ENCODE measurements around a stretch of chr3.

GRCh38 chr3:113873773-113874274 is 35.2 kb downstream of the GRAMD1C start:
- RRBS = no CpG with 5 or more reads among the region's 2 CpGs

GRCh38 chr3:113947311-113947595 is 560 bp upstream of the ZDHHC23 start:
- RRBS = 4% methylated on average over 10 of the region's 14 CpGs

- RRBS = no CpG with 5 or more reads among the region's 1 CpG
These were observed 3.4 kb downstream of the QTRT2 start for GRCh38 chr3:114059914-114060385.

DNA sequence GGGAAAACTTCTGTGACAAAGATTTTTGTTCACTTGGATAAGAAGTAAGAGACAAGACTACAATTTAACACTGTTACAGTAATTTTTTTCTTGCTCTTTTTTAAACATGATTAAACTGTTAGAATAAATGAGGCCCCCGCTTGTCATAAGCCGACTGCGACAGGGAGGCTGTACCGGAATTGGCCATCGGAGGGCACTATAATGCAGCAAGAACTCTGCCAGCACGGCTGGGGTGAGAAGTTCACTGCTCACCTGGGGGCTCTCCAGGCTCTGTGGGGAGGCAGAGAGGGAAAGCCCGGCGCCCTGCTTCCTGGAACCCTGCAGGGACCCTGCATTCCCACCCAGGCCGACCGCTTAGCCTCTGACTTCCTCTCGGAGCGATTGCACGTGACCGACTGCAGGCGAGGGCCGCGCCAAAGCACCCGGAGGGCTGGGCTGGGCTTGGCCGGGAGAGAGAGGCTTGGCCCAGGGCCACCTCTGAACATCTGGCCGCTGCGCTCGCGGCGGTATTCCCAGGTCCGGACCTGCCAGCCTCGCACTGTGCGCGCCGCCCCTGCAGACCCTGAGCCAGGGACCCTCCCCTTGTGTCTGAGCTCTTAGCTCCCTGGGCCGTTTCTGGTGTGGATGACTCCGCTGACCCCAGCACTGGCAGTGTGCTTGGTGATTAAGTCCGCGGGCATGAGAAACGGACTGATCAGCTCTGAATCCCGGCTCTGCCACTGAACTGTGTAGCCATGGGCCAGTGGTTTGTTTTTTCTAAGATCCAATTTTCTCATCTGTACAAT is 26.2 kb downstream of the DRD3 start:
- RRBS = under 1% methylated on average over 7 of the region's 35 CpGs

GRCh38 chr3:114213796-114214618 is 23.4 kb downstream of the ZNF80 start:
- RRBS = no CpG with 5 or more reads among the region's 15 CpGs

GRCh38 chr3:114214619-114215624 is 22.5 kb downstream of the ZNF80 start:
- RRBS = no CpG with 5 or more reads among the region's 6 CpGs

GRCh38 chr3:114285730-114286251 is 8.0 kb upstream of the TIGIT start:
- RRBS = no CpG with 5 or more reads among the region's 3 CpGs

DNA sequence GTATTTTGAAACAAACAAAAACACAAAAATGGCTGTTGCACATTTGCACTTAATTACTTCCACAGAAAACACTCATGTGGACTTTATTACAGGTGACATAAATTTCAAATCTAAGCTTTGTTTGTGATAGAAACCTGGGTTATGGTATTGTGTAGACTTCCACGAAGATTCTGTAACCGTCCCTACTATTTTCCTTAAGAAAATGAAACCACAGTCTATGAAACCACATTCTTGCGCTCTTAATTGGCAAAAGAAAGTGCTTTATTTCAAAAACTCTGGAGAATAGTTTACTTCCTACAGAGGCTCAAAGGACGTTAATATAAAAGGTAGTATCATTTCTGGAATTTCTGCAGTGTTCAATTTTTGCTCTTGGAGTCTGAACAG is 123.4 kb downstream of the TIGIT start:
- RRBS = no CpG with 5 or more reads among the region's 4 CpGs

- RRBS = no CpG with 5 or more reads among the region's 3 CpGs
These were observed 246.2 kb downstream of the TIGIT start for GRCh38 chr3:114539899-114540513.

GRCh38 chr3:114759405-114759686 is 387.7 kb downstream of the ZBTB20 start:
- RRBS = no CpG with 5 or more reads among the region's 1 CpG

GRCh38 chr3:114809653-114810718 is 337.1 kb downstream of the ZBTB20 start:
- RRBS = no CpG with 5 or more reads among the region's 9 CpGs

- RRBS = no CpG with 5 or more reads among the region's 2 CpGs
These were observed 274.5 kb downstream of the ZBTB20 start for GRCh38 chr3:114872458-114873091.

DNA sequence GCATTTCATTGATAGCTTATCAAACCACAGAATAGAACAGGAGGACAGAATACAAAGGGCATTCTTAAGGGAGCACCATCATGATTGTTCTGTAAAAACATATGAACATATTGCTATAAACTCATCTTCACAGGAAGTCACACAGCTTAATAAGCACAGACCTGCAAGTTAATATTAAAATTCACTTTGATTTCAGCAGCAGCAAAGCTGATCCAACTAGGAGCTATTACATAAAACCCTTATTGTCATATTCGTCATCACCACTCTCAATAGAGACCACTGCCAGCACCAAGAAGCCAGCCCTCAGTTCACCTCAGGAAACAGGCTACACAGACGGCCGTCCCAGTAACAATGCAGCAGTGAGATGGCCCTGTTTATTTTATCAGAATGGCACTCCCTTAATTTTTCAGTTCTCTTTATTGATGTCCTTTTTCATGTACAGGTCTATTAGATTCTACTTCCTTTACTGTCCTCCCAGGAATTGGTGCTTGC is 272.7 kb downstream of the ZBTB20 start:
- RRBS = no CpG with 5 or more reads among the region's 3 CpGs

DNA sequence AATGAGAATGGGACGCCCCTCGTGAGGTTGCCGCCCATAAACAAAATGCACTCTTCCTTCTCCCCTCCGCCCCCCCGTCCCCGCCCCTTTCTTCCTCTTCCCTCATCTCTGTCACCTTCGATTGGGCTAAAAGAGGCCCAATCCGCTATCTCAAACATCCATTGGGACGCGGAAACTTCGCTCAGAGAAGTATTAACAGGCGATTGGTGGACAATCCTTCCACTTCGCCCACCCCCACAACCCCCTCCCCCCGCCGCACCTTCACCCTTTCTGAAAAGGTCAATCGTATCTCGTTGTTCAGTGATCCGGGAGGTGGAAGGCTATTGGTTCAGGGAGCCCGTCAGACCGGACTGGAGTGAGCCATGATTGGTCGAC is 274 bp upstream of the ZBTB20 start:
- RRBS = 0% methylated on average over 2 of the region's 21 CpGs

DNA sequence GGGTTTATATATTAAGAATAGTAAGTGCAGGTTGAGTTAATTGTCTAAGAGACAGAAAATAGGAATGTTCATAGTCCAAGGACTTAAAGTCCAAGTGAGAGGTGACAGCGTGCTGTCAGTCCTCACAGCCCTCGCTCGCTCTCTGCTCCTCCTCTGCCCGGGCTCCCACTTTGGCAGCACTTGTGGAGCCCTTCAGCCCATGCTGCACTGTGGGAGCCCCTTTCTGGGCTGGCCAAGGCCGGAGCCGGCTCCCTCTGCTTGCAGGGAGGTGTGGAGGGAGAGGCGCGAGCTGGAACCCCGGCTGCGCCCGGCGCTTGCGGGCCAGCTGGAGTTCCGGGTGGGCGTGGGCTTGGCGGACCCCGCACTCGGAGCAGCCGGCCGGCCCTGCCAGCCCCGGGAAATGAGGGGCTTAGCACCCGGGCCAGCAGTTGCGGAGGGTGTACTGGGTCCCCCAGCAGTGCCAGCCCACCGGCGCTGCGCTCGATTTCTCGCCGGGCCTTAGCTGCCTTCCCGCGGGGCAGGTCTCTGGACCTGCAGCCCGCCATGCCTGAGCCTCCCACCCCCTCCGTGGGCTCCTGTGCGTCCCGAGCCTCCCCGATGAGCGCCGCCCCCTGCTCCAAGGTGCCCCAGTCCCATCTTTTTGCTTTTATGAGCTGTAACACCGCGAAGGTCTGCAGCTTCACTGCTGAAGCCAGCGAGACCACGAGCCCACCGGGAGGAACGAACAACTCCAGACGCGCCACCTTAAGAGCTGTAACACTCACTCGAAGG is 168.2 kb downstream of the GAP43 start:
- RRBS = no CpG with 5 or more reads among the region's 47 CpGs

- RRBS = no CpG with 5 or more reads among the region's 2 CpGs
These were observed 190.8 kb downstream of the LSAMP start for GRCh38 chr3:116254453-116254855.

GRCh38 chr3:118809919-118810251 is 224.8 kb downstream of the IGSF11 start:
- RRBS = no CpG with 5 or more reads among the region's 4 CpGs

GRCh38 chr3:118851576-118852261 is 182.9 kb downstream of the IGSF11 start:
- RRBS = no CpG with 5 or more reads among the region's 14 CpGs

- RRBS = no CpG with 5 or more reads among the region's 7 CpGs
These were observed 1.3 kb downstream of the IGSF11 start for GRCh38 chr3:119033182-119033916.

GRCh38 chr3:119292517-119293237 is 1.5 kb upstream of the ARHGAP31 start:
- RRBS = no CpG with 5 or more reads among the region's 6 CpGs